ENCODE measurements around a stretch of chr7.

GRCh38 chr7:11472655-11473026 lies 359.4 kb downstream of the THSD7A start:
- RRBS: no CpG with 5 or more reads among the region's 4 CpGs

GRCh38 chr7:11792106-11792501 lies 39.9 kb downstream of the THSD7A start:
- RRBS: no CpG with 5 or more reads among the region's 5 CpGs

- RRBS: no CpG with 5 or more reads among the region's 23 CpGs
Observed at GRCh38 chr7:12496750-12497519, 7.3 kb upstream of the ENSG00000226690 start.

DNA sequence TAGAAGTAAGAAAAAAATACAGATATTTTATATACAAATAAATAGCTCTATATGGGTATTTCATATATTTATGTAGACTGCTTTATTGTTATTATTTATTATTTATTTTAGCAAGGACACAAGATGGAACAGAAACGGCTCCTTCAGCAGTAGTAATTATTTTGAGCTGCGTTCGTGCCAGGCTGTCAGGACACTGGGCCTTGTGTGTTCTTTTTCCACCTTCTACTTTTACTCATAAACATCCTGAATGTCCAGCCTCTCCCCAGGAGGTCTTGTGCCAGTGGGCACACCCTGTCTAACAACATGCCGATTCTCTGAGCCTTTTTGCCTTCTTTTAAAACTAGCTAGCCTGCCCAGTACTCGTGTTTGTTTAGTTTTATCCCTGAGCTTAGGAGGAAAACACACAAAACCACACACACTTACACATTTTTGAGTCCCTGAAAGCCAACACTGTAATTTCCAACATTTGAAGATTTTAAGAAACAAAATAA lies 1.1 kb downstream of the SCIN start:
- RRBS: no CpG with 5 or more reads among the region's 5 CpGs

DNA sequence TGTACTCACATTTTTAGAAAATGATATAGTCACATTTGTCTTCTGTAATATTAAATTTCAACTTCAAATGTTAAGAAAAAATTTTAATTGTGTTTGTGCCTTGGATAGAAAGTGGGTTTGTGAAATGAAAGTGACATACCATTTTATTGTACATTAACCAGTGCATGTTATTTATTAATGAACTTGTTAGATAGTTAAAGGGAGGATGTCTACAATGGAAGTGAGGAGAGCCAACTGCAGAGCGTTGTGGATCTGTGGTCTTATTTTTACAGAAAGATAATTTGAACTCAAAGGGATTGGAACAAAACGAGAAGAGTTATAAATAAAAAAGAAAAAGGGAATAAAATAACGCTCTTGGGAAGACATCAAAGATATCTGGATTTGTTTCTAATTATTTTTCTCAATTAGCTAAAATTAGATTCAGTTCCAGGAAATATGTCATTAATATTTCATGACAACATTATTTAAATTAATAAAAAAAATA lies 291.8 kb downstream of the ARL4A start:
- RRBS: no CpG with 5 or more reads among the region's 3 CpGs

- RRBS: no CpG with 5 or more reads among the region's 14 CpGs
Observed at GRCh38 chr7:13806201-13806498, 183.3 kb downstream of the ETV1 start.

GRCh38 chr7:13850005-13850448 lies 139.4 kb downstream of the ETV1 start:
- RRBS: no CpG with 5 or more reads among the region's 6 CpGs

- RRBS: no CpG with 5 or more reads among the region's 1 CpG
Observed at GRCh38 chr7:14207333-14207614, 217.8 kb upstream of the ETV1 start.

GRCh38 chr7:14278636-14279214 lies 289.3 kb upstream of the ETV1 start:
- RRBS: no CpG with 5 or more reads among the region's 21 CpGs

- RRBS: no CpG with 5 or more reads among the region's 5 CpGs
Observed at GRCh38 chr7:15557254-15557685, 4.5 kb downstream of the AGMO start.

GRCh38 chr7:15795351-15795859 lies 108.9 kb upstream of the MEOX2 start:
- RRBS: no CpG with 5 or more reads among the region's 2 CpGs

GRCh38 chr7:16648409-16648945 lies 2.5 kb downstream of the BZW2 start:
- RRBS: no CpG with 5 or more reads among the region's 1 CpG

DNA sequence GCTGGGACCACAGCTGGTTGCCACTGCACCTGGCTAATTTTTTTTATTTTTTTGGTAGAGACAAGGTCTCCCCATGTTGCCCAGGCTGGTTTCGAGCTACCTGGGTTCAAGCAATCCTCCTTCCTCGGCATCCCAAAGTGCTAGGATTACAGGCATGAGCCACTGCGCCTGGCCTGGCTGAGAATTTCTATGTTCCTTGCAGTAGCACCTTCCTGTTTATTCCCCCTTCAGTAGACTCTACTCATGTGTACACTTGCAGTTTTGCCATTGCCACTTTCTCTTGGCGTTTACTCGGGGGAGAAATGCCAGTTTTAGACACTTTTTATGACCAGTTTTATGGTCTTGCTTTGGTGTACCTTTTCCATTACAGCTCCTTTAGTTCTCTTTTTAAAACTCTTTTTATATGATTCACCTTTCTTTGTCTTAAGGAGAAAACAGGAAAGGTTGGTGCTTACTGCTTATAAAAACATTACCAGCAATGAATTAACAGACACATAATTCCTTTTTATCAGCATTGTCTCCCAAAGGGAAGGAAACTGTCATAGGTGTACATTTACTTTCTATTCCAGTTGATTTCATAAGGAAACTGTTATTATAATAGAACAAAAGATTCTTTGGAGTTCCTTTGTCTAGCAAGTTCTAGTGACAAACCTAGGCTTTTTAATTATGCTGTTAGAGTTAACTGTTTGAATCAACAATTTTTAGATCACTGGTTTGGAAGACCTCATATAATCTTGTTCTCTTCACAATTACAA lies 11.9 kb downstream of the TSPAN13 start:
- RRBS: no CpG with 5 or more reads among the region's 5 CpGs

- RRBS: no CpG with 5 or more reads among the region's 3 CpGs
Observed at GRCh38 chr7:16982639-16983099, 100.9 kb upstream of the AGR3 start.

DNA sequence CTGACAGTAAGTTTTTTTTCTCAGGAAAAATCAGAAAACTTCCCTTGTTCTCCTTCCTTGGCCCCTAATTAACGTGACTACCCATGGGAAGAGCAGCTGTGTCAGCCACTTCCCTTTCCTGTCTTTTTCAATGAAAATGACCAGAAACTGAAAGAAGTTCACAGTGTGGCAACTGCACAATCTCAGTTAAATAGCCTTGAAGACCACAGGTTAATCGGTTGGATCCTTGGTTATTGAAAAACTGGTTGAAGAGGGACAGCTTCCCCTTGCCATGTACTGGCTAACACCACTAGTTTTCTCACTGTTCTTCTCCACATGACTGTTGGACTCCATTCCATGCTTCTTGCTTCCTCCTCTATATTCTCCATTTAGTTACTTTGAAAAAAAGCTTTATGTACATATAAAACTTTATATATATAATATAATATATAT lies 148.8 kb upstream of the AGR3 start:
- RRBS: no CpG with 5 or more reads among the region's 2 CpGs

- RRBS: no CpG with 5 or more reads among the region's 3 CpGs
Observed at GRCh38 chr7:17130222-17130806, 168.1 kb upstream of the AHR start.

GRCh38 chr7:17311955-17312422 lies 13.5 kb downstream of the AHR start:
- RRBS: no CpG with 5 or more reads among the region's 3 CpGs

DNA sequence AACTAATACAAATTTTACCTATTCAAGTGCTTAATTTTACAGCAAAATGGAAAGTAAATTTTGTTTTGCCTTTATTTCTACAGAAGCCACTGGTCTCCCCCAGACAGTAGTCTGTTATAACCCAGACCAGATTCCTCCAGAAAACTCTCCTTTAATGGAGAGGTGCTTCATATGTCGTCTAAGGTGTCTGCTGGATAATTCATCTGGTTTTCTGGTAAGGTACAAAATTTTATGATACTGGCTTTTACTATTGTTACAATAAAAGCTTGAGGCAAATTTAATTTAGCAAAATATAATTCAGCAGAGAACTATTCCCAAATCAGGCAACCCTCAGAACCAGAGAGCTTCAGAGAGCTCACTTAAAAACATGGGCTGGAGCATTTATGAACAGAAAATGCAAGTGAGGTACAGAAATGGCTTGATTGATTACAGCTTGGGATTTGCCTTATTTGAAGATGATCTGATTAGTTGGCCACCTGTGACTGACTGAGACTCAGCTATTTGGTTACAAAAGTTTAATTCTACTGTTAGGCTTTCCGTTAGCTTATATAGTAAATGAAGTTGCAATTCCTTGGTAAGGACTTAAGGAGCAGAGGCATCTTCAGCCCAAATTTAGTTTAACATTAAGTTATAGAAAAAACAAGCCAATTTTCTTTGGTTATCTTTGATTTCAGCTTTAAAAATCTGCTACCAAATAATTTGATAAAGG lies 32.4 kb downstream of the AHR start:
- RRBS: no CpG with 5 or more reads among the region's 2 CpGs

- RRBS: no CpG with 5 or more reads among the region's 7 CpGs
Observed at GRCh38 chr7:18178032-18178830, 150.6 kb upstream of the PRPS1L1 start.

GRCh38 chr7:18246702-18247080 lies 219.0 kb upstream of the PRPS1L1 start:
- RRBS: no CpG with 5 or more reads among the region's 3 CpGs